Measurements from ENCODE around the genes PRR22 and PSPN.

DNA sequence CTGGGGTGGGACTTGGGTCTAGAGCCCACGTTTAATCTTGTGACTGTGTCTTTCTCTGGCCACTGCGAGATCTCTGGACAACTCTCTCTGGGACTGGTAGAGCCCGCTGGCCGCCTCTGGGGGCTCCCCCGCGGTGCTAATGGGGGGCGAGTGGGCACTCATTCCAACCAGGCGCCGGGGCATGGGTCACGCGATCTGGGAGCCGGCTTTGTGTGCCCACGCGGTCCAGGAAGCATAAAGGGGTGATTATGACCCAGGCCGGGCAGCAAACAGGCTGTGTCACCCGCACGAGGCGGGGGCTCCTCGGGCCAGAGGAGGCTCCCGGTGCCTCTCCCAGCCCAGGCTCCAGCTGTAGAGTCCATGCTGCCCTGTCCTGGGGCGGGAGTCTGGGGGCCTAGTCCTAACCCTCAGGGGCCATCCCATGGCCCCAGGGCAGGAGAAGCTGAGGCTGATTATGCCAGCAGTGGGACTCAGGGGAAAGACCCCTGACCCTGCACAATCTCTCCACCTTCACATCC is 50.3 kb downstream of the PTPRS start:
- PRO-cap: no peak
- RAMPAGE, long total RNA: no peak

DNA sequence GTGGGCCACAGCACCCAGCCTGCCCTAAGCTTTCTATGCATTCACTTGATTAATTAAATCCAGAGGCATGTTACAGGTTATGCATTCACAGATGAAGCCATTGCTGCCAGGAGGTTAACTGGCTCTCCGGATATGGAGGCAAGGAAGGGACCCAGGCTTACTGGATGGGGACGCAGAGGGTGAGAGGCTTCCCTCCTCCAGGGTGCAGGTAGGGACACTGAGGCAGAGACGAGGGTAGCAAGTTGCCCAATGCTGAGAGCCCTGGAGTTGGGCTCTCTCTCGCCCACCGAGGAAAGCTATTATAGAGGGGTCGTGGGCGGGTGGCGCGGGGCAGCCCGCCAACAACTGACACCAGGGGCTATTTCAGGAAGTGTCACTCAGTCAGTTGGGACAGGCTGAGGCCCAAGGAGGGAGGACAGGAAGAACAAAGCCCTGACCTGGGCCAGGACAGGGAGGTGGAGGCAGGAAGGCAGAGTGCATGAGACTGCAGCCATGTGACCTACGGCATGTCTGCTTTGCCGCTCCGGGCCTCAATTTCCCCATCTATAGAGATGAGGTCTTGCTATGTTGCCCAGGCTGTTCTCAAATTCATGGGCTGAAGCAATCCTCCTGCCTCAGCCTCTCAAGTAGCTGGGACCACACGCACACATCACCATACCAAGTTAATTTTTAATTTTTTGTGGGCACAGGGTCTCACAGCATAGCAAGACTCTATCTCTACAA is 82.7 kb downstream of the ZNRF4 start:
- PRO-cap: no peak
- RAMPAGE, long total RNA: no peak

DNA sequence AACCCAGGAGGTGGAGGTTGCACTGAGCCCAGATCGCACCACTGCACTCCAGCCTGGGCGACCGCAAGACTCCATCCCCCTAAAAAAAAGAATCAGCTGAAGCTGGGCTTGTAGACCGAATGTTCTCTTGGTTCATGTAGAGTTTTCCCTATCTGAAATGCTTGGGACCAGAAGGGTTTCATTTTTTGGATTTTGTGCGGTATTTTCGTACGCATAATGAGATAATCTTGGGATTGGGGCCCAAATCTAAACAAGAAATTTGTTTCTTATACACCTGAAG is 5.2 kb downstream of the SAFB start:
- PRO-cap: unidirectional peak, minus-strand start at position 124 of the sequence
- RAMPAGE, long total RNA: no peak

- PRO-cap: no peak
- RAMPAGE, long total RNA: no peak
Observed at GRCh38 chr19:5784595-5785433, at the start of gene PRR22. Gene PRR22, minus strand, starts transcription at chr19:5784746.

GRCh38 chr19:5850096-5850609 is 10.7 kb upstream of the FUT6 start:
- PRO-cap: no peak
- RAMPAGE, long total RNA: start-site peak on the minus strand at chr19:5850351-5850454, 10 reads

- PRO-cap: no peak
- RAMPAGE, long total RNA: no peak
Observed at GRCh38 chr19:5892708-5893527, 10.7 kb downstream of the NDUFA11 start.

DNA sequence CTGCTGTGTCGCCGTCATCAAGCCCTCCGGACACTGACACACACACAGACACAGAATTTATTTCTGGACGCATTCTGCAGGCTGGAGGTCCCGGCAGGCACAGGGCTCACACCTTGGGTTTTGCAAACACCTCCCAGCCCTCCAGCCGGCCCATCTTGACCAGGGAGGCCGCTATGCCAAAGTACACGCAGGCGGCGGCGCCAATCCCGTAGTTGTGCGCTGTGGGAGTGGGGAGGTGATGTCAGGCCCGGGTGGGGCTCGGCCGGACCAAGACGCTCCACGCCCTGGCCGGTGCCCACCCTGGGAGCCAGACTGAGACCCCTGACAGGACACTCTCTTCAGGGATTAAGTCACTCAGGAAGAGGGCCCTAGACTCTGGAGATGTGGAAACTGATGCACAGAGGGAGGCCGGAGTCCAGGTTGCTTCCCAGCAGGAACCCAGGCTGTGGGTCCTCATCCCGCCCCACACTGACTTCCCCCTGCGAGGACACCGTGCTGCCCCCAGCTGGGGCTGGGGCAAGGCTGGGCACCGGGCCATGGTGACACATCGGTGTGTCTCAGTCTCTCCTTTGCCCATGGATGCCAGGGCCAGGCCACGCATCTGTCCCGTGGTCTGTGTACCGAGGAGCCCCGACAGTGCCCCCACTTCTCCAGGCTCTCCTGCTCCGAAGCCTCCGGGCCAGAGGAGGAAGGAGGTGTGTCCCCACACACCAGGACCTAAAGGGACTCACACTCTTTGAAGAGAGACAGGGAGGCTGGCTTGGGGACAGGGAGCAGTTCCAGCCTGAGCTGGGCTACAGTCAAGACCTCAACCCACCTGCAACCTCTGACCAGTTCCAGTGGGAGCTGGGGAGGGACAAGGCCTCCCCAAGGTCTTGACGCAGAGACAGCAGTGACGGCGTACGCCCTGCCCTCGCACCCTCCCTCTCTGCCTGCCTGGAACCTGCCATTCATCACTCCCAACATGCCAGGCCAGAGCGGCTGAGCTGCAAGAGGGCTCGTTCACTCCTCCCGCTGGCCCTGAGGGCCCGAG is 8.6 kb downstream of the NDUFA11 start:
- PRO-cap: no peak
- RAMPAGE, long total RNA: no peak

DNA sequence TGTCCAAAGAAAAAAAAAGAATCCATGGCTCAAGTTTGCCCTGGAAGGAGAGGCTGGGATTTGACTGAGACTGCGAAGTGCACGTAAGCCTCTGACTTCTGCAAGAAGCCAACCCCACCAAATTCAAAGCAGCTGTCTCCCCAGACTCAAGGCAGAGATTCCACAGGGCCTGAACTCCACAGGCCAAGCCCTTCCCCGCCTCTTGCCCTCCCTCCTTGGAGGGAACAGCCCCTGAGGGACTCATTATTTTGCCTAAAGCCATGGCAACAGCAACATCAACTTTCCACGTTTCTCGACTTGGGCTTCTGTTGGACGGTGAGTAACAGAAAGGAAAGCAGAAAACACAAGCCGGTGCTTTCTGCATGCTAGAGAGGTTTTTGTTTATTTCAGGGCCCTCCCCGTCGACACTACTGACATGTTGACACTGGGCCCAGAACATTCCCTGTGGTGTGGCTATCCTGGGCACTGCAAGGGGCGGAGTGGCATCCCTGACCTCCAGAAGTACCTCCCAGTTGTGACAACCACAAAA is 12.6 kb downstream of the CAPS start:
- PRO-cap: bidirectional peak, plus-strand start at position 308 of the sequence, minus-strand start at position 100 of the sequence
- RAMPAGE, long total RNA: no peak

GRCh38 chr19:5951044-5951734 is 26.8 kb downstream of the RANBP3 start:
- PRO-cap: no peak
- RAMPAGE, long total RNA: no peak

- PRO-cap: no peak
- RAMPAGE, long total RNA: no peak
Observed at GRCh38 chr19:5961481-5961834, 16.5 kb downstream of the RANBP3 start.

- PRO-cap: no peak
- RAMPAGE, long total RNA: no peak
Observed at GRCh38 chr19:5974608-5975490, 3.1 kb downstream of the RANBP3 start.

DNA sequence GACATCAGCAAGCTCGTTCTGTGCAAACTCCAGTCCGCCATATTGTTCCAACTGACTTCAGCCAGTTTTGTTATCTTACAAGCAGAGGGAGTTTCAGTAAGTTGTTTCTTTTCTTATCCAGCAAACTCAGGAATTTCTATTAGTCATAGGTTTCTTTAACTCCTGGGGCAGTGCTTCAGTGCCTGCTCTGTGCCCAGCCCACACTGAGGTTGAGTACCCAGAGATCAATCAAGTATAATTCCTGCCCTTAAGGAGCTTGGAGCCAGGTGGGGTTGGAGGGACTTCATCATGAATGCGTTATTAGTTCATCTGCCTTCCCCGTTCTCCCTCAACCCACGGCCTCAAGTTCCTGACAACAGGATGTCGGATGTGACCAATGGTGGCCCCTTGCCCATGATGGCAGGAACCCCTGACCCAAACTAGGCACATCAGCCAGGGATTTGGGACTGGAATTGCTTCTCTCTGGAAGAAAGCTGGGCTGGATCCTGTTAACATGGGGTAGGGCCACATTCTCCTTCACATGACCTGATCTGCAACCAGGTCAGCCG is 7.6 kb upstream of the RANBP3 start:
- PRO-cap: no peak
- RAMPAGE, long total RNA: no peak

DNA sequence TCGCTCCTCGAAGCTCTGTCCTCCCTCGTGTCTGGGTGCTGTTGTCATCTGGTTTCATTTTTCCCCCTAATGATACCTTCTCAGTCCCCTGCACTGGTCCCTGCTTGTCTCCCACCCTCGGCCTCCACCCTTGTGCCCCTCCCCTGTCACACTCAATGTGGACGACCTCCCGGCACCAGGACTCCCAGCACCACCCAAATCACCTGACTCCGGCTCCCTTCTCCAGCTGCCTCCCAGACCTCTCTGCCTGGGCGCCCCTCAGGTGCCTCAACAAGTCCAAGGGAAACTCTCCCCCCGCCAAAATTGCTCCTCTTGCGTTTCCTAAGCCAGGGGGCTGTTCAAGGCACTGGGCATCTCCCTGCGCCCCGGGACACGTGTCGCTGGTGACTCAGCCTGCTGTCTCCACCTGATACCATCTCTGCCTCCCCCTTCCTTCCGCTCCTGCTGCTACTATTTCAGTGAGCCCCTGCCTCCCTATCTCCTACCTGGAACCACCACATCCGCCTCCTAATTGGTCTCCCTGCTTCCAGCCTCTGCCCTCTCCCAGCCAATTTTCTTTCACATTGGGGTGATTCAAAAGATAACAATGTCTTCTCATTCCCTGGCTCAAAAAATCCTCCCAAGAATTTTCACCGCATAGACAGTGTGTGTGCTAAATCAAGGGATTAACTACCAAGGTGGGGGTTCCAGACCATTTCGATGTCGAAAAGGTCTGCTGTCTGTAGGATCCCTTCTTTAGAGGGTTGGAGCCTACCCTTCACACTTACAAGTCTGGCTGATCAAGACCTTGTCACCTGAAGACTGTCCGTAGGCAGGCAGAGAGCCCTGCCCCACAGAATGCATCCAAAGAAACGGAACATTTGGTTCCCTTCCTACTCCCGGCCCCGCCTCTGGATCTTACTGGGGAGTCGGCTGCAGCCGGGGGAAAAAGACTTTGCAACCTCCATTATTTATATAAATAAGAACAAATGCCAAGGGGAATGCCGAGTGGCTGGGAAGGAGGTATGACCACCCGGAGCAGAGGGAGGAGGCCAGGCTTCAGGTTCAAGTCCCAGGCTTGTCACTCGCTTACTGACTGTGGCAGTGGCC is 49.3 kb downstream of the RFX2 start:
- PRO-cap: bidirectional peak, plus-strand start at position 979 of the sequence, minus-strand start at position 839 of the sequence
- RAMPAGE, long total RNA: no peak

GRCh38 chr19:6066294-6067270 is 43.7 kb downstream of the RFX2 start:
- PRO-cap: unidirectional peak, plus-strand start at chr19:6067174
- RAMPAGE, long total RNA: no peak

- PRO-cap: no peak
- RAMPAGE, long total RNA: no peak
Observed at GRCh38 chr19:6067271-6067817, 43.0 kb downstream of the RFX2 start.

GRCh38 chr19:6076322-6077421 is 33.6 kb downstream of the RFX2 start:
- PRO-cap: bidirectional peak, plus-strand start at chr19:6076925, minus-strand start at chr19:6076595
- RAMPAGE, long total RNA: no peak

- PRO-cap: no peak
- RAMPAGE, long total RNA: no peak
Observed at GRCh38 chr19:6098394-6099103, 11.8 kb downstream of the RFX2 start.

- PRO-cap: no peak
- RAMPAGE, long total RNA: no peak
Observed at GRCh38 chr19:6210392-6211351, 69.1 kb downstream of the MLLT1 start.

GRCh38 chr19:6220282-6220739 is 59.5 kb downstream of the MLLT1 start:
- PRO-cap: unidirectional peak, minus-strand start at chr19:6220487
- RAMPAGE, long total RNA: no peak

GRCh38 chr19:6375459-6375993 is at the start of gene PSPN:
Gene PSPN, minus strand, starts transcription at chr19:6375933.
- PRO-cap: no peak
- RAMPAGE, long total RNA: no peak

Data from vagina (tissue), 1 donor.